AG08470 (cell line): ENCODE results near the genes CSNK1D, SECTM1 and CYBC1.

DNA sequence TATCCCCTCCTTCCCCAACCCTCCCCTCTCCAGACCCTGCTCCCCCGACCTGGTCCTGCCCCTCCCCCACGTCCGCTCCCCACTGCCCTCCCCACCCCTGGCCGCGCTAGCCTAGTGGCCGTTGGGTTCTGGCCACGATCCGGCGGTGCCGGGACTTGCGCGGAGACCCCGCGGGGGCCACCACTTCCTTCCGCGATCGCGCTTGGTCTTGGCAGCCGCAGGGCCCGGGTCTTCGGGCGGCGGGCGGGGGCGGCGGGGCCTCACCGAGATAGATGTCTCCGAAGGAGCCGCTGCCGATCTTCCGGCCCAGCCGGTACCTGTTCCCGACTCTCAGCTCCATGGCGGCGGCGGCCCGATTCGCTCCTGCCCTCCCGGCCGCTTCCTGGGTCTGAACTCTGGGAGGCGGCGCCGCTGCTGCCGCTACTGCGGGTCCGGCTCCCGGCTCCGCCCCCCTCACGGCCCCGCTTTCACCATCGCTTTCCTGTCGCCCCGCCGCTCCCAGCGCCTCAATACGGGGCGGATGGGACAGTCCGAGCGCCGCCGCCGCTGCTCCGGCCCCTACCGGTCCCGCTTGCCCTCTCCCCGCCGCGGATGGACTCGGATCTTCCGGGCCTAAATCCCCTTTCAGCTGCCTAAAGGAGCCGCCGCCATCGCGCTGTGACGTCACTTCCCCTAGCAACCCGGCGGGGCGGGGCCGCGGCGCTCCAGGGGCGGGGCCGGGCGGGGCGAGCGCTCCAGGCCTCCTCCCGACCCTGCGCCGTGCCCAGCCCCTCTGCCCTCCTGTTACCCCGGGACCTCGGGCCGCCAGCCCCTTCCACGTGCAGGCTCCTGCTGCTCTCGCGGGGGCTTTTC, at the start of gene CSNK1D:
CSNK1D (minus strand) TSS at position 659 of the 852 bp plus-strand sequence.
- RRBS = 2% methylated on average over 67 of the region's 95 CpGs

GRCh38 chr17:82331336-82331866, 2.2 kb downstream of the SECTM1 start:
- RRBS = 93% methylated on average over 5 of the region's 23 CpGs

DNA sequence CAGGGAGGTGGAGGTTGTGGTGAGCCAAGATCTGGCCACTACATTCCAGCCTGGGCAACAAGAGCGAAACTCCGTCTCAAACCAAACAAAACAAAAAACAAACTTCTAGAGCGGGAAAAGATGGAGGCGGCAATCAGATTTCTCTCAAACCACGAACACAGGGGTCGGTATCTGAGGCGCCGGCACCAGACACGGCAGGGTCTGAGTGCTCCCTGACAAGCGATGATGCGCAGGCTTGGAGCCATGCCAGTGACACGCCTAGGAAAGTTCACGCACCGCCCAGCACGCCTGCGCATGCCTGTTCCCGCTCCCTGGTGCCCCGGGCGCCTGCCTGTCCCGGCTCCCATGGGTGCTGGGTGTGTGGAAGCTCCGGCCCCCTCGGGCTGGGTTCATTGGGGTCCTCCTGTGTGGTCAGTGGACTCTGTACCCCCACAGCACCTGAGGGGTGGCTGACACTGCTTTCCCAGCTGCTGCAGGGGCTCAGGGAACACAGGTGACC, 1.5 kb downstream of the SECTM1 start:
- RRBS = no CpG with 5 or more reads among the region's 22 CpGs

GRCh38 chr17:82333652-82334432, at the start of gene SECTM1:
Gene SECTM1 (minus strand): TSS chr17:82333766.
- RRBS = 7% methylated on average over 16 of the region's 68 CpGs

DNA sequence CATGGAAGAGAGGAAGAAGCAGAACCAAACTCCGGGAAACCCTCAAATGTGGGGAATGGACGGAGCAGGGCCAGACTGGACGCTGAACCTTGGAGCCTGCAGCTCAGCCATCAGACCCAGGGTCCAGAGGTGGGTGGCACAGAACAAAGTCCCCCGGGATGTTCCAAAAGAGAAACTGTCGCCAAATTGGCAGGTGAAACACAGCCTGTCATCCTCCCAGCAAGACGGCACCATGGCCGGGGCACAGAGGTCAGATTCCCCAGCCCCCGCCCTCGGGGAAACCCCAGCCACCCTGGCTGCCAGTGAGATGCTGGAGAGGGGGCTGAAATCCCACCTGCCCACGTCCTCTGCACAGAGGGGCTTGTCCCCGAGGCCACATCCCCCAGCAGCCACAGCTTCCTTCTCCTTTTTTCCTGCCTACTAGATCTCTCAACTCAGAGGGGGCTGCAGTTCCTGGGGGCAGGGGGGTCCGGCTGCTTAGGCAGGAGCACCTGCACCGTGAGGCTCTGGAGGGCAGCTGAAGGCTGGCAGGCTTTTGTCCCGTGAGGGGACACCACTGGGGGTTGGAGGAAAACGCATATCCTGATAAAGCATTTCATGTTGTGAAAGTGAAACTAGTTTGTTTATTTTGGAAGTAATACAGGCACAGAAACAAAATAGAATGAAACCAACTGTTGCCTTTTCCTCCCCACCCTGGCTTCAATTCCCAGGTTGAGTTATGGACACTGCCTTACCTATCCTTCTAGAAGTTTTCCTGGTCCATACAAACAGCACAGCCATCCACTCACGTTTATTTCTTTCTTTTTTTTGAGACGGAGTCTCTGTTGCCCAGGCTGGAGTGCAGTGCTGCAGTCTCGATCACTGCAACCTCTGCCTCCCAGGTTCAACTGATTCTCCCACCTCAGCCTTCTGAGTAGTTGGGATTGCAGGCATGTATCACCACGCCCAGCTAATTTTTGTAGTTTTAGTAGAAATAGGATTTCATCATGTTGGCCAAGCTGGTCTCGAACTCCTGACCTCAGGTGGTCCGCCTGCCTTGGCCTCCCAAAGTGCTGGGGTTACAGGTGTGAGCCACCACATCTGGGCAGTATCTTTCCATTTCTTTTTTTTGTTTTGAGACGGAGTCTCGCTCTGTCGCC, 1.4 kb upstream of the SECTM1 start:
- RRBS = 19% methylated on average over 6 of the region's 24 CpGs

DNA sequence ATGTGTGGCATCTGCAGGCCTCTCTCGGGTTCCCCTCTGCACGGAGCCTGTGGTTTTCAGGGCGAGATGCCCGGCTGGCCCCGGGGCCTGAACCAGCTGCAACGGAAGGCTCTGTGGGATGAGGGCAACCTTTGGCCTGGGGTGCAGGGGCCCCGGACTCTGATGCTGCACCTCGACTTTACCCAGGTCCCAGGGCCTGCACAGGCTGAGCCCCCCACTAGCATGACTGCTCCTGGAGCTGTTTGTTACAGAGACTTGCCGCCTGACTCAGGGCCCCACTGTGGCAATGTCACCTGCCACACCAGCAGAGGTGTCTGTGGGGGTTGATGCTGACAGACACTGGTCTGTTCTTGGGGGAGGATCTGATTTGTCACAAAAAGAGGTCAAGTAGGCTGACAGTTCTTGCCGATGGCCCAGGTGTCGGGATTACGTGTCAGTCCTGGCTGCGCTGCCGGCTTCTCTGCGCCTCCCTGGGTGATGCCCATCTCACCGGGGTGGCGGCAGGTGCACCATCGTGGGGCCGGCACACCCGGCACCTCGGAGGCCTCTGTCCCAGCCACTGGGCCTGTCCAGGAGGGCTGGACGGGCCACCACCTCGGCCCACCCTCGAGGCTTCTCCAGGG, 8.5 kb upstream of the TEX19 start:
- RRBS = 54% methylated on average over 3 of the region's 24 CpGs

DNA sequence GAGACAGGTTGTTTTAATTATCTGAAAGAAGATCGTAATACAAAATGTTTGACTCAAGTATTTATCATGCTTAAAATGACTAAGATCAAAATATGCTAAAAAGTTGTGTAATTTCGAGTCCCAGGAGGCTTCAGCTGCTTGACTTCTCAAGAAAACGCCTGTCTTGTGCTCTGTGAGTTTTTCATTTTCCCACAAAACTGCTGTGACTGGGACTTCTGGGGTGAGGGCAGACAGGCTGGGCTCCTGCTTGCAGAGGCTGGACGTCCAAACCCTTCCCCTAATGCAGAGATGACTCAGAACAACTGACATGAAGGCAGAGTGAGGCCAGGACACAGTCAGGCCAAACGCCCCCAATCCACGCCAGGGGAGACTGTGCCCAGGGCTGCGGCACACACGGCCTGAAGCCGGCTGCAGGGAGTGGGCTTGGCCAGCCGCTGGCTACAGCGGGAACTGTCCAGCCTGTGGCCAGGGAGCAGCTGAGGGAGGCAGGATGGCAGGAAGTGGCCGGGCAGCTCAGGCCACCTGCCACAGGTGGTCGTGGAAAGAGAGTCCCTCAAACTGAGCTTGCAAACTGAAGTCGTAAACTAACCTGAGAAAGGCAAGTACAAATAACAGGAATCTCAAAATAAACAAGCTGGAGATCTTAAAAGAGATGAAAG, 21.5 kb upstream of the HEXD start:
- RRBS = 0% methylated on average over 3 of the region's 14 CpGs

GRCh38 chr17:82424523-82425505, 6.4 kb upstream of the OGFOD3 start:
- RRBS = 83% methylated on average over 1 of the region's 14 CpGs

GRCh38 chr17:82444787-82445668, 5.5 kb downstream of the CYBC1 start:
- RRBS = no CpG with 5 or more reads among the region's 31 CpGs

GRCh38 chr17:82448050-82448249, 2.6 kb downstream of the CYBC1 start:
- RRBS = no CpG with 5 or more reads among the region's 6 CpGs

DNA sequence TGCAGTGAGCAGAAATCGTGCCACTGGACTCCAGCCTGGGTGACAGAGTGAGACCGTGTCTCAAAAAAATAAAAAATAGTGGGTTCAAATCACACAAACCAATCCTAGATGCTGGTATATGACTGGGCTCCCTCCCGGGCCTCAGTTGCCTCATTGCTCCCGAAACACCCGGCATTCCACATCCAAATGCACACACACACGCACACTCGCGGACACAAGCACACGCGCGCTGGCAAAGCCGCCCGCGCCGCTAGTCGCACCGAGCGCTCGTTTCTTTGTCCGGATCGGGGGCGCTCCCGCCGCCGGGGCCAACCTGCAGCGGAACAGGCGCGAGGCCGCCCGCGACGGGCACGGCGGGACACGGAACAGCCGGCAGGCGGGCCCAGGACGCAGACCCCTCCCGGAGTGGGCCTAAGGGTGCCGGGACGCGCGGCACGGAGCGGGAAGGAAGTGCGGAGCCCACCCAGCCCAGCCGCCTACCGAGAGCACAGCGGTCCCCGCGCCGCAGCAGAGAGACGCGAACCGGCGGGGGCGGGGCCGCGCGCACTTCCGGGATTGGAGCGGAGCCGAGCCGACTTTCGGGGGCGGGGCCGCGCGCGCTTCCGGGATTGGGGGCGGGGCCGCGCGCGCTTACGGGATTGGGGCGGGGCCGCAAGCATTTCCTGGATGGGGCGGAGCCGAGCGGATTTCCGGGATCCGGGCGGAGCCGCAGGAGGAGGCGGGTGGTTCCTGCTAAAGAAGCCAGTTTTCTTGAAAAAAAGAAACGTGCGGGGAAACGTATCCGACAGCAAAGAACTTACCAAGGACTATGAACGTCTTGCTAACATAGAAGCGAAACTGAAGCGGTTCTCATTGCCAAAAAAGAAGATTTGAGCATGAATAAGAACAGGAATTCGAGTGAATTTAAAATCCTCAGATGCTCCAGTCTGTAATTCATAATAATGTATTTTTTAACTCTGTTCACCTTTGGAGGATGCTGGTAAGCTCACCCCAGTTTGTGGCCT, at the start of gene CYBC1:
CYBC1 (minus strand) TSS at position 533 of the 1,004 bp plus-strand sequence.
- RRBS = under 1% methylated on average over 55 of the region's 95 CpGs

GRCh38 chr17:82458368-82458589, 262 bp upstream of the NARF start:
- RRBS = 0% methylated on average over 1 of the region's 30 CpGs

DNA sequence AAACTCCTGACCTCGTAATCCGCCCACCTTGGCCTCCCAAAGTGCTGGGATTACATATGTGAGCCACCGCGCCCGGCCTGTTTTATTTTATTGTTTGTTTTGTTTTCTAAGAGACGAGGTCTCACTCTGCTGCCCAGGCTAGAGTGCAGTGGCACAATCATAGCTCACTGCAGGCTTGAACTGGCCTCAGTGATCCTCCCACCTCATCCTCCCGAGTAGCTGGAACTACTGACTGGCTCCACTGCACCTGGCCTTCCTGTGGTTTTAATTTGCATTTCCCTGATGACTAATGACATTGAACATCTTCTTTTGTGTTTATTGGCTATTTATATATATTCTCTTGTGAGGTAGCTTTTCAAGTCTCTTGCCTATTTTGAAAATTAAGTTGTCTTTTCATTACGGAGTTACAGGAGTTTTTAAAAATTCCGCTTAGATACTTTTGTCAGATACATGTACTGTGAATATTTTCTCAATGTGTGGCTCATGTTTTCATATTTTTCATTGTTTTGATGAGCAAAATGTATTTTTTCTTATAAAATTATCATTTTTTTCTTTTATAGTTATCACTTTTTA, 13.0 kb upstream of the FOXK2 start:
- RRBS = no CpG with 5 or more reads among the region's 9 CpGs

- RRBS = no CpG with 5 or more reads among the region's 8 CpGs
Measured at GRCh38 chr17:82517321-82517594, 2.3 kb upstream of the FOXK2 start.

DNA sequence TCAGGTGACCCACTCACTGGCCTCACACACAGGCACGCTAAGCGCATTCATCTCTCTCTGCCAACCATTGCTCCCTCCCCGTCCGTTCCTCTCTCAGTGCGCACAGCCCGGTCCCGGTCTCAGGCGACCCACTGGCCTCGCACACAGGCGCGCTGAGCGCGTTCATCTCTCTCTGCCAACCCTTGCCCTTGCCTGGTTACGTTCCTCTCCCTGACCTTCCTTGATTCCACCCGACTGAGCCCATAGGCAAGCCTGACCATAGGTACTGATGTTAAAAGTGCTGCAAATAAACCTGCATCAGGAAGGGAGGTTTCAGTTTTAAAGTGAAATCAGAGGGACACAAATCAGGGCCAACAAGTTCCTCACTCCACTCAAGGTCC, 20.7 kb downstream of the WDR45B start:
- RRBS = 95% methylated on average over 4 of the region's 15 CpGs

GRCh38 chr17:82657261-82657808, 9.1 kb upstream of the WDR45B start:
- RRBS = no CpG with 5 or more reads among the region's 19 CpGs

DNA sequence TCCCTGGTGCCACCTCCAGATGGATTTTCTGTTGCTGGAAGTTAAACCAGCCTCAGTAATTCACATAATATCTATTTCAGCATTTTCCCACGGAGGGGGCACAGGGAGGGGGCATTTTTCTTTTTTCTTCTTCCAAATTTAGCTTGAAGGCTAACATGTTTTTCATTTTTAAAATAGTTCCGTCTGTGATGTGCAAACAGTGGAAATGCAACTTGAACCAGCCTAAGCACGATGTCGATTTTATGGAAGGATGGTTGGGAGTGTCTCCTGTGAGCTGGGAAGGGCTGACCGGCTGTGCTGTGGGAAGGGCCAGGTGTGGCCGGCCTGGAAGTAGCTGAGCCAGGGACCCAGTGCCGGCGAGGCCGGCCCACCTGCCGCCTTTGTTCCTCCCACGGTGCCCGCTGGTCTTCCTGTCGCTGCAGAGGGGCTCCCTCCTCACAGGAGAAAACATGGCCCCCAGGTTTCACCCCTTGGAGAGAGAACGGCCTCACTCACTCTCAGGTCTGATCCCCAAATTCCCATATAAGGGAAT, 4.0 kb upstream of the RAB40B start:
- RRBS = no CpG with 5 or more reads among the region's 14 CpGs

DNA sequence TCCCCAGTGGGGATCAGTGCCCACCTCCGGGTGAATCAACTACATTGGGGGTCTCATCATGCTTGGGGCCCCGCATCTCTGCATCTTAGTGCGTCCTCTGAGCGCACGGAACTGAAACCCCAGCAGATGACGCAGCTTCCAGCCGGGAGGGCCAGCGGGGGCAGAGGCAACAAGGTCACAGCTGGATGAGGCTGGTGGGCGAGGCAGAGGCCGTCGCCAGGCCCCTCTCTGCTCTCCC, 4.4 kb upstream of the RAB40B start:
- RRBS = 80% methylated on average over 3 of the region's 11 CpGs

DNA sequence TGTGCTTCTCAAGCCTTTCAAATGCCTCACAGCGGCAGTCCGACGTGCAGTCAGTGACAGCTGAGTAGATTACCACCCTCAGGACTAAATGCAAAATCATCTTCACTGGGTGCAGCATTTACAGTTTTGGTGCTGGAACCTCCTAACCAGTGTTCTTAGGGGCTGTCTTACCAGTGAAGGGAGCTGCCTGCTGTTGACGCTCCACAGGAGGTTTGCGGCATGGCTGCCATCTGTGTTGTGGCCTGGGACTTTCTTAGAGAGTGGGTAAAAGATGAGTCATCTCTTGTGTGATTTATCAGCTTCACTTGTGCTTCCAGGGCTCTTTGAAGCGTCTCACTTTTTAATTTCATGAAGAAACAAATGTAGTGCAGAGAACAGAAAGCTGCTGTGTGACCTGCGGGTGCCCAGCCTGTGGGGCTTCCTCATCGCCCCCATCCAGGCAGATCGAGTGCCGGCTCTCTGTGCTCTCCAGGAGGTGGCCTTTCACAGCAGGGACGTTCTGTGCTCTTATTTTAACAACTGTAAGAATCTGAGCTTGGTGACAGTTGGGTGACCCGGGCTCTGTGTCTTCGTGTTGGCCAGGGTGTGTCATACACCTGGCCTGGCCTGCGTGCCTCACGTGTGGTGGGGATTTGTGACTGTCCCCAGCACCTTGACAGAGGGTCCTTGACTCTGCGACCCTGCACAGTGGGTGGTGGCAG, 24.2 kb upstream of the ZNF750 start:
- RRBS = 29% methylated on average over 2 of the region's 16 CpGs

DNA sequence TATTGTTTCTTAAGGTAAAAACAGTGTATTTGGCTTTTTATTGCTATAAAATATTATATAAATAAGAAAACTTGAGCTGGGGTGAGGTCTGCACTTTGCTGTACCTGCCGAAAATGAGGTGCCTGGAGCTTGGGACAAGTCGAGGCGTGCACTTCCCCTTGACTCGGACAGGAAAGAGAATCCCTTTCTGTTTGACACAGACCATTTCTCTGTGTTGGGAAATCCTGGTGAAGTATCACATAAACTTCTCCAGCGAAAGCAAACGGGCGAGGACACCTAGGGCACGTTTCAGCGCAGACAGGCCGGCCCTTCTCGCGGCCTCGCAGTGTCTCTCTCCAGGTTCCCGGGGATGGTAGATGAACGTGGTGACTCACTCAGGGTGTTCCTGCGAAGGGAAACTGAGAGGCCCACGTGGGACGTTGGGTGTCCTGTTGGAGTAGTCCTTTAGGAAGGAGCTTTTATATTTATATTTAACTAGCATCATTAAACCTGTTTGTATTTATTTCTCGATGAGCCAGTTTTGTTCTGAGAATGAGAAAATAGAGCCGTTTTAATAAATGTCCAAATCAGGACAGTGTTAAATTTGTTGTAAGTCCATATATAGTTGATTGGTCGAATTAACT, 36.3 kb upstream of the ZNF750 start:
- RRBS = no CpG with 5 or more reads among the region's 21 CpGs